Subcutaneous preadipocyte (primary cell): ENCODE measurements around a stretch of chr10.

GRCh38 chr10:28500090-28500701 lies 32.7 kb upstream of the WAC start:
- CAGE, long polyA plus RNA, result no peak

GRCh38 chr10:28518530-28518762 lies 14.5 kb upstream of the WAC start:
- CAGE, long polyA plus RNA, result no peak

GRCh38 chr10:28611614-28612272 lies 65.6 kb upstream of the BAMBI start:
- CAGE, long polyA plus RNA, result no peak

DNA sequence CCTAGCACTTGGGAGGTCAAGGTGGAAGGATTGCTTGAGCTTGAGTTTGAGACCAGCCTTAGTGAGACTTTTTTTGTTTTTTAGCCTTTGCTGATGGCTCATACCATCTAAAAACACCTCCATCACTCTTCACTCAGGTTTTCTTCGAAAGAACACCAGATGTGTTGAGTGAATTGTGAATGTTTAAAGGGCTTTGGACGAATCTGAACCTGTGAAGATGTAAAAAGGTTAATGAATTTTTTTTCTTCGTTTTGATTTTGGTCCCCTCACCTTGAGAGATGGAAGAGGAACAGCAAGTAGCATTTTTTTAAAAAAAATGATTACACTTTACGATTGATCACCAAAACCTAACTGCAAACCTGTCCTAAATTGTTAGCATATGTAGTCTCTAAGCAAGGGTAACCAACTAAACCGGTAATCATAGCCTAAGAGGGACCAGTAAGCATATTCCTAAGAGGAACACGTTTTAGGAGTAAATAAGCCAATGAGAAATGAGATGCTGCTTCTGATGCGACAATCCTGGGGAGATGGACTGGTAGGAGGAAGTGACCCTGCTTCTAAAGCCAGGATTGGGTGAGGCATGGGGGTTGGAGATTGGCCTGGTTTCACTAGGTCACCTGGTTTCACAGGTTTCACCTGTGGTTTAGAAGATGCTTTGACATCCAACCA lies 53.2 kb upstream of the BAMBI start:
- CAGE, long polyA plus RNA, result no peak

DNA sequence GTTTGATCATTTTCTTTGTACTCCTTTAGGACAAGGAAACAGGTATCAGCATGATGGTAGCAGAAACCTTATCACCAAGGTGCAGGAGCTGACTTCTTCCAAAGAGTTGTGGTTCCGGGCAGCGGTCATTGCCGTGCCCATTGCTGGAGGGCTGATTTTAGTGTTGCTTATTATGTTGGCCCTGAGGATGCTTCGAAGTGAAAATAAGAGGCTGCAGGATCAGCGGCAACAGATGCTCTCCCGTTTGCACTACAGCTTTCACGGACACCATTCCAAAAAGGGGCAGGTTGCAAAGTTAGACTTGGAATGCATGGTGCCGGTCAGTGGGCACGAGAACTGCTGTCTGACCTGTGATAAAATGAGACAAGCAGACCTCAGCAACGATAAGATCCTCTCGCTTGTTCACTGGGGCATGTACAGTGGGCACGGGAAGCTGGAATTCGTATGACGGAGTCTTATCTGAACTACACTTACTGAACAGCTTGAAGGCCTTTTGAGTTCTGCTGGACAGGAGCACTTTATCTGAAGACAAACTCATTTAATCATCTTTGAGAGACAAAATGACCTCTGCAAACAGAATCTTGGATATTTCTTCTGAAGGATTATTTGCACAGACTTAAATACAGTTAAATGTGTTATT lies 4.8 kb downstream of the BAMBI start:
- CAGE, long polyA plus RNA, result no peak

DNA sequence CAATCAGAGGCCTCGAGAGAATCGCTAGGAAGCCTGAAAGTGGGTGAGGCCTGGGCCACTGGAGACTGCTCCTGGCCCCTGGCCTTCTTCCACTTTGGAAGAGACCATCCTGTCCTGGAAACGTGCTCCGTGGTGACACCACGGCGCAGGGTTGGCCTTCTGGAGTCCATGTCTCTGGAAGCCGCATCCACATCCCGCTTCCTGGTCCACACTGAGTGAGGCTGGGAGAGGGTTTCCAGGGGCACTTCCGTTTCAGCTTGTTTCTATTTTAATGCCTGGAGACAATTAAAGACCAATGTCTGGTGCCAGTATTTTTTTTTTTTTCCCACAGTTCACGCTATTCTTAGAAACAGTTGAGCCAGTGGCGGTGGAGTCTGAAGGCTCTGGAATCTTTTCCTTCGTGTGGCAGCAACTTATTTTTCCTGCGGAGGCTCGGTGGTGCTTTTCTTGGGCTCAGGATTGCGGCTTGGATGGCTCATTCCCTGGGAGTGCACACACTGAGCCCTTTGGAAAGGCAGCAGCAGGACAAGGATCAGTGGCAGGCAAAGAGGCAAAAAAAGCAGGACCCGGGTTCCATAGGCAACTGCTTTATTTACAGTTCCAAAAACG lies 202.6 kb downstream of the BAMBI start:
- CAGE, long polyA plus RNA, result no peak

- CAGE, long polyA plus RNA, result no peak
Observed at GRCh38 chr10:29477237-29477853, 157.4 kb downstream of the SVIL start.

GRCh38 chr10:29635625-29636029 lies 856 bp upstream of the SVIL start:
- CAGE, long polyA plus RNA, result no peak

DNA sequence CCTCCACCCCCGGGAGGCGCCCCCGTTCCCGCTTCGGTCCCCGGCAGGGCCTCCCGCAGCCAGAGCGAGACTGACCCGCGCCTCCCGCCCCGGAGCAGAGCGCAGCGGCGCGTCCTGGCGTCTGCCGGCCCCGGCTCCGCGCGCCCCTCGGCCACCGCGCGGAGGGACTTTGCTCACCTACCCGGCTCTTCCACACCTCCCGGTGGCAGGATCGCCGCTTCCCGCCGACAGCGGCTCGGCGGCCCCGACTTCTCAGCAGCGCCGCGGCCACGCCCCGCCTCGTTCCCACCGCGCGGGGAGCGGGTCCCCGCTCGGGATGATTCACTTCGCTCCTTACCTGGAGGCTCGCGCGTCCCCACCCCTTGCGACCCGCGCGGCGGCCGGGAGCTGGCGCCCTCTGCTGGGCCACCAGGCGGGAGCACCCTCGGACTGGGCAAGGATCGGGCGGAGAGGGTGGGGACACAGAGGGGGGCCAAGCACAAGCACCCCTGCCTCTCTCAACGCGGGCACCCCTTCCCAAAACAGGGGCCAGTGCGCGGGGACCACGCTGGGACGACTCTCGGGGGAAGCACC lies 100.9 kb upstream of the SVIL start:
- CAGE, long polyA plus RNA, result no peak

- CAGE, long polyA plus RNA, result no peak
Observed at GRCh38 chr10:29860106-29860441, 199.3 kb downstream of the JCAD start.

DNA sequence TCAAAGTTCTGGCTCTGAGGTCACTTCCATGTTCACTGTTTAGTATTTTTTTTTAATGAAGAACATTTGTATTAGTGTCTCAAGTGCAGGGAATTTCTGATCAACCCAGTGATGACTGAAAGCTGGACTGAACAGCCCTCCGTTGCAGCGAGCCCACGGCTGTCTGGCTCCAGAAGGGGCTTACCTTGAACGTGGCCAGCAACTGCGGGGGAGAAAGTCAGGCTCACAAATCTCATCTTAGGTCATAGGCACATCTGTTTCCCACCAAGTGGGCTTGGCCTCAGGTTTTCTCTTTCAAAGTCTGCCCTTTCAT lies 178.2 kb downstream of the JCAD start:
- CAGE, long polyA plus RNA, result no peak

GRCh38 chr10:30026056-30026731 lies 33.2 kb downstream of the JCAD start:
- CAGE, long polyA plus RNA, result no peak

- CAGE, long polyA plus RNA, result no peak
Observed at GRCh38 chr10:30057995-30058633, 1.3 kb downstream of the JCAD start.

DNA sequence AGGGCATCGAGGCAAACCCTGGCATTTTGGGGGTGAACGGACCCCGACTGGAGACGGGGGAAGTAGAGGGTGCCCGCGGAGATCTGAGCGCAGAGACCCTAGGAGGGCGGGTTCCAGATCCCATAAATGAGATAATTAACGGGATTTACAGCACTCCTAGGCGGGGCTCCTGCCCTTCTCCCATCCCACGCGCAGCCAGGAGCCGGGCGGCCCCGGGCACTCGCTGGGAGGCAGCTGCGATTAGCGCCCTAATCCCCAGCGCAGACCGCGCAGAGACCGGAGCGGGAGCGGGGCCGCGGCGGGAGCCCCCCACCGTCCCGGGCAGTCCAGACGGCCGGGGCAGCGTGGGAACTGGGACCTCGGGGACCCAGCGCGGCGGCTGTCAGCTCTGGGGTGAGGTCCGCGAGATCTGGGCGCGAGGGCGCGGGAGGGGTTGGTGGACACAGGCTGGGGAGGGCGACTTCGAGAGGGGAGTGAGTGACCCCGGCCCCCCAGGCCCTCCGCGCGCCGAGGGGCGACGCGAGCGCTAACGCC lies 685 bp downstream of the JCAD start:
- CAGE, long polyA plus RNA, result no peak

GRCh38 chr10:30336795-30337456 lies 12.2 kb downstream of the MTPAP start:
- CAGE, long polyA plus RNA, result no peak

GRCh38 chr10:30357374-30357809 lies 8.3 kb upstream of the MTPAP start:
- CAGE, long polyA plus RNA, result no peak

DNA sequence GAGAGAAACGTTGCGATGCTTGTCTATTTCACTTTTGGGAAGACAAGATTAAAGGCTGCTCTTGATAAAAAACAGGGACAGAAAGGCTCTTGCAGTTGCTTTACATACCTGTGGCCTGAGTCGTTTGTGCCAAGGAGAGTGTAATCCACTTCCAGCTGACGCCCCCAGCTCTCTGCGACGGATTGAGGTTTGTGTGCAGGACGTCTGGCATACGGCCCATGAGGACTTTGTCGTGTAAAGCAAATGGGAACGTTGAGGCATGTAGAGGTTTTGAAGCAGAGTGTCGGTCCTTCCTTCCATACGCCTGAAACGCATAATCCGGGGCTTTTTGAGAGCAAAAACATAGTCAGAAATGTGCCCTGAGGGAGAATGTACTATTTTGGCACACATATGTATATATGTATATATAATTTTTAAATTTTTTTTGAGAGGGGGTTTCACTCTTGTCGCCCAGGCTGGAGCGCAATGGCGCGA lies 1.2 kb downstream of the MAP3K8 start:
- CAGE, long polyA plus RNA, result no peak

DNA sequence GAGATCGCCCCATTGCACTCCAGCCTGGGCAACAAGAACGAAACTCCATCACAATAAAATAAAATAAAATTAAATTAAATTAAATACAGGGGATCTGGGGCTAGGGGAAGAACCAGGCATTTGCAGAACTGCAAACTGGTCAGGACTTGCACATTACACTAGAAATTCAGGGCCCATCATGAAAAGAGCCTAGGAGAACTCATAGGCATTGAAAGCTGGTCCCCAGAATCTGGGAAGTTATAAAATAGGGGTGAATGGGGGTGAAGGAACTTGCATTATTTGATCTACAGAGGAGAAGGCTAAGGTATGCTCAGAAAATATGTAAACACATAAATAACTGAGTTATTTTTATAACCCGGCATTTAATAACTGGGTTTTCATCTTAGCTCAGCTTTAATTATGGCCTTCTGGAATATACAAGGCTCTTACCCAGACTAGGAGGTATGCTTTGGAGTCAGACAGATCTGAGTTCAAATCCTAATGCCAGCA lies 10.5 kb downstream of the MAP3K8 start:
- CAGE, long polyA plus RNA, result no peak

DNA sequence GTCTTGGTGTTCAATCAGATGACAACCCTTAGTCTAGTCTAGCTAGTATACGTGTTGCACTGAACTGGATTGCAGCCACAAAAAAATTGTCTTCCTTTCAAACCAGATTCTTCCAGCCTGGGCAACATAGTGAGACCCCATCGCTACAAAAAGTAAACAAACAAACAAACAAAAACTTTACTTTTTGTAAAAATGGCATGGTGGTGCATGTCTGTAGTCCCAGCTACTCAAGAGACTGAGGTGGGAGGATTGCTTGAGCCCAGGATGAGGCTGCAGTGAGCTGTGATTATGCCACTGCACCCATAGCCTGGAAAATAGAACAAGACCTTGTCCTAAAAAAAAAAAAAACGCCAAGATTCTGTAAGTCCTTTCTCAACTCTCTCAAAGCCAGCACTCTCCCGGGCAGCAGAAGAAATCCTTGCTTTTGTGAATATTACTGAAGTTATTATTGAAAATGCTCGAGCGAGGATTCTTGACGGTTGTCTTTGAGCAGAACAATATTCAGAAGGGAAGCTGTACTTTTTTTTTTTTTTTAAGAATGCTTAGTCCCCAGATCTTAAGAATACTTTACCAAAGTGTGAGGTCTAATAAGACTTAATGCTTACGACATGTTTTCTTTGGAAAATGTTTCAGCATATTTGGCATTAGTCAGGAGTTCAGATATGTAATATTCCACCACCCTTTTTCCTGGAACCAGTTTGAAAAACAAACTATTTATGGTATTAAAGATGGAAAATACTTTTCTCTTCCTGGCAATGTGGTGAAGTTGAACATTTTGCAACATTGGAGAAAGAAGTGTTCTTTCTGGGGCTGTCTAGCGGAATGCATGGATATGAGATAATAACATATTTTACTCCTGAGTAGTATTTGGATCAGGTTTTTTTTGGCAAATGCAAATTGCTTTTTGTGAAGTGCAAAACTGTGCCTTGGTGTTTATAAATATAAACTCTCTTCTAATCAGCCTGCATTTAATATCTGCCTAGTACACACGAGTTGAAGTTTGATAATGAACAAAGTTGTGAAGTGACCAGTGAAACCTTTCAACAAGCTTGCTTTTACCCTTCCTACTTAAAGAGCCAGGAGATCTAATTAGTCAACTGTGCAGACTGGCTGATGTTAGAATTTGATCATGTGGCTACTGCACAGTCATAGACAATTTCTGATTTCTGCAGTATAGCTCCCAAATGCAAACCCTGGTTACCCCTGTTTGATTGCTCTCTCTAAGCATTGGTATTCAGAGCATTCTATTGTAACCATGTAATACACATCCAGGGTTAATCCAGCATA lies 20.7 kb downstream of the MAP3K8 start:
- CAGE, long polyA plus RNA, result no peak

DNA sequence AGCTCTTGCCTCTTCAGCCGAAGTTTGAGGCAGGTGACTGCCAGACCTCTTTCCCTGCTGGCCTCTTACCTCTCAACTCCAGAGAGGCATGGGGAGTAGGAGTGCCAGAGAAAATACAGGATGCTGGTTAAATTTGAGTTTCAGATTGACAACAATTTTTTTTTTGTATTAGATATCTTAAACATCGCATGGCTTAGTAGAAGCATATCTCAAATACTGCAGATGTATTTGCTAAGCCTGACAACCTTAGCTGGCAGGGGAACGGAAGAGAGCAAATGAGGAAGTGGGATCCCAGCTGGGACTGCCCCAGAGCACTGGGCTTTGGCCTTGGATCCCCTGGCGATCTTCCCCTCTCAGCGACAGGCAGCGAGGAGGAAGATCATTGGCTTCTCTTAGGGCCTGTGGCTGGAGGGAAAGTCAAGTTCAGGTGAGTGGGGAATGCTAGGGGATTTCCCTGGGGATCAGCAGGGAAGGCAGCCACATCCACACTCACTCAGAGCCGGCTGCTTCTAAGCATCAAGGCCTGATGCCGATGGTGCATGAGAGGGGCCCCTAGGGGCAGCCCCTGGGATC lies 42.1 kb downstream of the LYZL2 start:
- CAGE, long polyA plus RNA, result no peak